Islet of Langerhans (tissue), 1 donor: ENCODE results near the genes LIPT1 and TXNDC9.

- RRBS, result no CpG with 5 or more reads among the region's 4 CpGs
Observed at GRCh38 chr2:98458142-98458742, 13.6 kb downstream of the INPP4A start.

DNA sequence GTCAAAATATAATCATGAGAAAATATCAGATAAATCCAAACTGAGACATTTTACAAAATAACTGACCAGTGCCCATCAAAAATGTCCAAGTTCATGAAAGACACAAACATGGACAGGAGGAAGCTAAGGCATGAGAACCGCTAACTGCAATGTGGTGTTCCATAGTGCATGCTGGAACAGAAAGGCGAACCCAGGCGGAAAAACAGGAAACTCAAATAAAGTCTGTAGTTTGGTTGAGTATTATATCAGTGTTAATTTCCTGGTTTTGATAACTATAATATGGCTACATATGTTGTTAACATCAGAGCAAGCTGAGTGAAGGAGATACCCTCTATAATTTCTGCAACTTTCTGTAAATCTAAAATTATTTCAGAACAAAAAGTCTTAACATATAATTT lies 53.5 kb downstream of the UNC50 start:
- RRBS, result no CpG with 5 or more reads among the region's 3 CpGs

GRCh38 chr2:98664385-98664928 lies 56.1 kb downstream of the UNC50 start:
- RRBS, result no CpG with 5 or more reads among the region's 4 CpGs

DNA sequence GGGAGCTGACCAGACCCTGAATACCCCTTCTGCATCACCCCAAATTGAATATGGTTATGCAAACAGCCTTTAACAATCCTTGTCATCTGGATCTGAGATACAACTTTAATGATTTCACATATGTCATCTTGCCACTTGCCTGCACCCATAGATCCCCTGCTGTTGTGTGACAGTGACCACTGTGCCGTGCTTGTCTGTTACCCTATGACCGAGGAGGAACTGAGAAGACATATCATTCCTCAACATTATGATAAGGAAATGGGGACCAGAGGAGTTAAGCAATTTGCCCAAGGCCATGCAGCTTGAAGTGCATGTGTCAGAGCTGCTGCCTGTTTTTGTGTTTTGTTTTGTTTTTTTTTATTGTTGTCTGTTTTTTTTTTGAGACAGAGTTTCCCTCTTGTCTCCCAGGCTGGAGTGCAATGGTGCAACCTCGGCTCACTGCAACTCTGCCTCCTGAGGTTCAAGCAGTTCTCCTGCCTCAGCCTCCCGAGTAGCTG lies 29.3 kb upstream of the MGAT4A start:
- RRBS, result no CpG with 5 or more reads among the region's 4 CpGs

GRCh38 chr2:98828597-98829237 lies 97.8 kb upstream of the MGAT4A start:
- RRBS, result no CpG with 5 or more reads among the region's 8 CpGs

DNA sequence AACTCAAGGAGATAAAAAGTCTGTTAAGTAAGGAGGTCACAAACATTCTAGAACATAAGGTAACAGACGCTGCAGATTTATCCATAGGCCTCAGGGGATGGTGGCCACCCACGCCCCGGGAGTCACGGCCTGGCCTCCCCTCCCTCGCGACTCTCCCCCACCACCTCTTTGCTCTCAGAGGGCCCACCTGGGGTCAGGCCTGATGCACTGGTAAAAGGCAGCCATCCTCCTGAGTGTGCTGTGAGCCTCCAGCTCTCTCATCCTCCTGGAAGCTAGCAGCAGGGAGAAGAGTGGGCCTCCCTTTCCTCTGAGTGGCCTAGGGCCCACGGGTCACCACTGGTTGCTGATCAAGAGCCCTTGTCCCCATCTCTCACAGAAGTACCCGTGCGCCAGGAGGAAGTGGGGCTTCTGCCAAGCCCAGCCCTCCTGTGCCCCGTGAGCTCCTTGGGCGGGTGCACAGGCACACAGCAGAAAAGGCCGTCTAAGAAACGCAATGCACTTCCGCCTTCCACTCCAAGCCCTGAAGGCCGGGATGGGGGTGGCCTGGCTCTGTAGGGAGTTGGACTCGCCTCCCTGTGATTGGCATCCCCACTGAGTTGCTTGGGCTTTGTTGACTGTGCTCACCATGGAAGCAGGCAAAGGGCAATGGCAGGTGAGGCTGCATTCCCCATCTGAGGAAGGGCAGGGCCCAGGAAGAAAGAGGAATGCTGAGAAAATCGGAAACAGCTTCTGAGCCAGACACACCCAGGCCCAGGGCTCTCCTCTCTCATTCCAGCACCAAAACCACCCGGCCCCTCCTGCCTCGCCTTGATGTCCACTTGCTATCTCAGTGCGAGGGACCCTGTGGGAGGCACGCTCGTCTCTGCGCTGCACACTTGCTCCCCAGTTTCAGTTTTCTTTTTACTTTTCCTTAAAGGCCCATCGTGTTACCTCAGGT lies 66.9 kb downstream of the CRACDL start:
- RRBS, result no CpG with 5 or more reads among the region's 24 CpGs

GRCh38 chr2:98869828-98870307 lies 66.2 kb downstream of the CRACDL start:
- RRBS, result no CpG with 5 or more reads among the region's 4 CpGs

- RRBS, result no CpG with 5 or more reads among the region's 8 CpGs
Observed at GRCh38 chr2:98908683-98909375, 27.2 kb downstream of the CRACDL start.

GRCh38 chr2:98912370-98913090 lies 23.5 kb downstream of the CRACDL start:
- RRBS, result no CpG with 5 or more reads among the region's 18 CpGs

DNA sequence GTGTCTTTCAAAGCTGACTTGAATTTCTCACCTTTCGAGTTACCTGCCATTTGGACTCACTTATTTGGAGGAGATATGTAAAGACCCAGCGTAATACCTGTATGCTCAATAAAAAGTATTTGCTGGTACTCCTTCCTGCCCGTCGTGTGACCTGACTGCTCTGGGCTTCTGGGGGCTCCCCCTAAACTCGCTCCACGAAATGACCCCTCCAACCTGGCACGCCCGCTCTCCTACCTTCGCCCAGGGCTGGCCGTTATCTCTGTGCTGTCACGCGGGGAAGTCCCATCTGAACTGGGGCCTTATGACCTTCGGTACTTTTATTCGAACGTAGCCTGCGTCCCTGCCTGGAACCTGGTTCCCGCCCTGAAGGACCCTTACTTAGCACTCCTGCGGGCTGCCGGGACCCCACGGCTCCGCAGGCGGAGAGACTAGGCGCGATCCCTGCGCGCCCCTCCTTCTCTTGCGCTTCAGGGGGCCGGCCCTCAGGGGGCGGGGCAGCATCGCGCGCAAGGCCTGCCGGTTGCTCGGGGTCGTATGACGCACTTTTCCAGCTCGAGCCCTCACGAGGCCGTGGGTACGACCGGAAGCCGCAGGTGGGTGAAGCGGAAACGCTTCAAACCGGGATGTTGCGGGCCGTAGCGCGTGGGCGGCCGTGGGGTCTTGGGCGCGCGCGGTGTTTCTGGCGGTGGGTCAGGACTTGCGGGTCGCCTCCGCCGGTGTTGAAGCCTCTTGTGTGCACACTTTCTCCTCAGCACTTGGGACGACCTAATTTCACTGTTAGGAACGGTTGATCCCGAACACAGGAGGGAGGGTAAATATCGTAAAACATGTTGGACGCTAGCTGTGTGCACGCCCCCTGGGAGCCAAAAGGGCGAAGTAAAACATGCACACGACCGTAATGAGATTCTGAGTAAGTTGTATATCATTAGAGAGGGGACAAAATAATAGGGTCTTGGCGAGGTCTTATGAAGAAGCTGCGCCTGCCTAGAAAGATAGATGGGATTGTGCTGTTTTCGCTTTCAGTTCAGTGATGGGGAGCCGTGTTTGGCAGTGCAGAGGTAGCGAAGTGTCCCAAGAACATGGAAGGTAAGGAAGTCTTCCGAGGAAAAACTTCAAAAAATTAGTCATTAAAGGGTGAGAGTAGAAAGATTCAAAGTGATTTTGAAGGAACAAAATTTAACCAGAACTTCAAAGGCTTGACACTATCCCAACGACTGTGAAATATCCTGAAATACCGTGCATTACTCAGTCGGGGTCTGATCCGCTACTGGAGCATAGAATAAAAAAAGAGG lies at the start of gene LIPT1:
Gene LIPT1 (plus strand): TSS at position 509 of the 1,292 bp plus-strand sequence.
- RRBS, result 2% methylated on average over 36 of the region's 79 CpGs

DNA sequence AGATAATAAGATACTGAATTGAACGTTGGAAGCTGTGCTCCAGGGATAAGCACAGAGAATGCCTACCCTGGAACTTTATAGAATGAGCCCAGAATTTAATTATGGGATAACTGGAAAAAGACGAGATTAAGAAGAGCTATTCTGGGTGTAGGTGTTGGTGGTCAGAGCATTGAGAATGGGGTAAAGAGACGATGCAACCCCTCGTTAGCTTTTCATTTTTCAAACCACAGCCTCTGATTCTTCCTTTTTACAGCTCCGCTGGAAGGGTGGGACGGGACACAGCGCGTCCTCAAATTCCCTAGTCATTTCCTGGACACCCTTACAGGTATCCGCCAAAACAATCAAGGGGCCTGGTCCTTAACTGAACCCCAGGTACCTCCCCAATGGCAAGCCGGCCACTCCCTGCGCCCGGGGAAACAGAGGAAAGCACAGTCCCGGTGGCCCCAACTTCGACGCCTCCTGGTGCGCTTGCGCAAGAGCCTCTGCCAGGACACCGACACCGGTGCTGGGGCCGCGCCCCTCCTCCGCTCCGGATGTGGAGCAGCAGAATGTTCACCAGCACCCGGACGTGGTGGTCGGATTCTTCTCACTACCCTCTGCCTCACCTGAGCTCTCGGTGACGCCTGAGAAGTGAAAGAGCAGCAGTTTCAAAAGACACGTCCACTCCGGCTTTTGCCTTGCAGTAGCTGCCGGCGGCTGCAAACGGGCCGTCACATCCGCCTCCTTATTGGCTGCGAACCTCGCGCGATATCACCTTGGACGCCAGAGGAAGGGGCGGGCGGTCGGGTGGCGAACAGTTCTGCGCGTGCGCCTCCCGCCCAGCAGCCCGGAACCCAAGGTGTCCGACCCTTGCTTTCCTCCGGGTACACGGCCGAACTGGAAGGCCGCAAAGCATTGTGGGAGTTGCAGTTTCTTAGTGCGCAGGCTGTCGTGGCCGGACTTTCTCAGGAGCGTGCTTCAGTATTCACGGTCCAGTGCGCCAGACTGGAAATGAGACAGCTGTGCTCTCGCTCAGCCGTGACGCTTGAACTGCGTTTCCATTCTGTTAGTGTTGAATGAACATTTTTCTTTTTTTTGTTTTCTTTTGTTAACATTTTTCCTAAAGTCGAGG lies at the start of gene TXNDC9:
Gene TXNDC9 (minus strand): TSS at position 700 of the 1,111 bp plus-strand sequence.
- RRBS, result 4% methylated on average over 19 of the region's 65 CpGs

DNA sequence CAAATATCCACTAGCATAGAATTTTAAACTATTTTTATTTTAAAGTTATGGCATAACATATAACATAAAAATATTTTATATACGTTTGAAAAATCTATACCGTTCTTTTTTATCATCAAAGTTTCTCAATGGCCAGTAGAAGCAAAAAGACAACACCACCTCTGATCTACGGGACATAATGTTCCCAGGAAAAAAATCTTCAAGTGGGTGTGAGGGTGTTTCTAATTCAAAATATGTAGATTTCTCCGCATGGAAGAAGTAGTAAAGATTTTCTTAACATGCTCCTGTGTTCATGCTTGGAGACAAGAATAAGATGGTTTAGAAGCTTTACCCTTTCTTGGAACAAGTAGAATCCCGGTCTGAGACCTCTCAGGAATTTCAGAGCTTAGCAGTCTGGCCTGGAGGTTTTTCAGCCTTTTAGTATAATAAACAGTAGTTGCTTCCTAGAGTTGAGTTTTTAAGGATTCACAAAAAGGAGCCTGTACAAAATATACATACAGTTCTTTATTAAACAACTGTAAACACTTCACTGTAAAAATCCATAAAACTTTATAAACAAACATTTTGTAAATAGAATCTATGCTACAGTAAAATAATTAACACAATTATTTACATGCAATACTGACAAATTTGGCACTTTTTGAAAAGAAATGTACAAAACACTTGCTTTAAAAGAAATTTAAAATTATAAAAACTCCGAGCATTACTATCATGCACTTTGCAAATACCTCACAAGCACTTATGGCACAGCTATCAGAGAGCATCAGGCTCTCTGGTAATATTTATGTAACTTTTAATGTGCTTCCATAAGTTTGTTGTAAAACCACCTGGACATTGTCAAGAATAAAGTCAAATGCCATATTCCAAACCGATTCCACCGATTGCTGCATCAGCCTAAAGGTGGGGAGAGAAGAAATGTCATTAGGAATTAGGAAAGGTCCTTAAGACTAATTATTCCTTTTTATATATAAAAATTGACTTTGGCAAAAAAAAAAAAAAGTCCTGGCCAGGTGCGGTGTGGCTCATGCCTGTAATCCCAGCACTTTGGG lies 63.6 kb downstream of the EIF5B start:
- RRBS, result no CpG with 5 or more reads among the region's 9 CpGs

DNA sequence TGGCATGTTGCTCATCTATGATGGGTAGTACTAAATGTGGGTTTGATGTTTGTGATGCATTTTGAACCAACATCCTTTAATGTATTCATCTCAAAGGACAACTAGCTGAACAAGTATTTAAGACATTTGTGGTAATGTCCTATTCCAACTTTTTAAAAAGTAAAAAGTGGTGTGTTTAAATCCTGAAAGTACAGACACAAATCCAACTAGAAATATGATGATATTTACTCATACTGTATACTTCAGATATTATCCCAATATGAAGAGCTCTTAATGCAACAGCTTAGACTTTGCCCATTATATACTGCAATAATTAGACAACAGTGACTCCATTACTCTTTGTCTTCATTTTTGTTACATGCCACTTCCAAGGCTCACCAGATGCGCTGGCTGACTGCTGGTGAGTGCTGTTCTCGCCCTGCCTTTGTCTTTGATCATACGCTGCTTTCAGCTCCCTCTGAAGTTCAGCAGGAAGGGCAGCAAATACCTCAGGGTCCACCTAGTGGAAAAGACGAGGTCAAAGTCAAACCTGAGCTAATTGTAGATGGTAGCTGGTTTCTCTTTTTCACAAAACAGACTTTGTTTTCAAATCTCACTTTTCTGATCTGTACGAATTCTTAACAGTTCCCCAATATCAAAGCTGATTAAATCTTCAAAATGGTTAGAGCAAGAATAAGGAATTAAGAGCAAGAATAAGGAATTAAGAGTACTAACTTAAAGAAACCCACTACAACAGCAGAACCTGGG lies 66.3 kb downstream of the EIF5B start:
- RRBS, result no CpG with 5 or more reads among the region's 5 CpGs

DNA sequence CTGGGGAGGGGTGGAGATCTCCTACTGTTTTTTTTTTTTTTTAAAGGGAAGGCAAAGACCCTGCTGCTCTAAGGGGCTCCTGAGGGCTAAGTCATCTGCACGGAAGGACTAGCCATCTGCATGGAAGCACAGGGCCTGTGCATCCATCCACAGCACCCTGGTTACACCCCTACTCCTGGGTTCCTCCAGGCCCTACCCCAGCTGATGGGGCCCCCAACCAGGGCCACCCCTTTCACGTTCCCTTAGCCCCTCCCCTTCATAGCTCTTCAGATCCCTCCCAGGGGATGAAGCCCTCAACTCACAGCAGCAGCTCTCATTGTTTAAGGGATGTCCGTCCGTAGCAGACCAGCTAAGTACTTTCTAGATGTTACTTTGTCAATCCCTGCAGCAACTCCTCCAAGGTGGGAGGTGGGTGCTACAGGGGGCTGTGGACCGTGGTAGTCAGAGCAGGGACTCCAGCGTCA lies 186.2 kb upstream of the REV1 start:
- RRBS, result no CpG with 5 or more reads among the region's 6 CpGs

GRCh38 chr2:99960332-99961541 lies 181.7 kb downstream of the AFF3 start:
- RRBS, result no CpG with 5 or more reads among the region's 11 CpGs

- RRBS, result no CpG with 5 or more reads among the region's 5 CpGs
Observed at GRCh38 chr2:99973154-99973633, 169.2 kb downstream of the AFF3 start.

DNA sequence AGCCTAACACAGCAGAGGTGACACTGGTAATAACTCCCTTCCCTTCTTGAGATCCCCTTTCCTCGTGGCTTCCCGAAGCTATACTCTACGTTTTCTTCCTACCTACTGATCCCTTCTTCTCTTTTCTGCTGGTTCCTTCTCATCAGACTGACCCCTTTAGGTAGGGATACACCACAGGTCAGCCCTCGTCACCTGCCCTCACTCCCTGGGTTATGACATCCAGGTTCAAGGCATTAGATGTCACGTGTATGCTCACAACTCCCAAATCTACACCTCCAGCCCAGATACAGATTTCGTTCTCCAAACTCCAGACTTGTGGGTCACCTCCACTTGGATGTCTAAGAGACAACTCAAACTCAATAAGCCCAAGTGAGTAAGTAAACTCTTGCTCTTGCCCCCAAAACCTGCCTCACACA lies 145.5 kb downstream of the AFF3 start:
- RRBS, result no CpG with 5 or more reads among the region's 6 CpGs

GRCh38 chr2:100039608-100040185 lies 102.7 kb downstream of the AFF3 start:
- RRBS, result no CpG with 5 or more reads among the region's 7 CpGs

- RRBS, result no CpG with 5 or more reads among the region's 6 CpGs
Observed at GRCh38 chr2:100069797-100070547, 72.4 kb downstream of the AFF3 start.

DNA sequence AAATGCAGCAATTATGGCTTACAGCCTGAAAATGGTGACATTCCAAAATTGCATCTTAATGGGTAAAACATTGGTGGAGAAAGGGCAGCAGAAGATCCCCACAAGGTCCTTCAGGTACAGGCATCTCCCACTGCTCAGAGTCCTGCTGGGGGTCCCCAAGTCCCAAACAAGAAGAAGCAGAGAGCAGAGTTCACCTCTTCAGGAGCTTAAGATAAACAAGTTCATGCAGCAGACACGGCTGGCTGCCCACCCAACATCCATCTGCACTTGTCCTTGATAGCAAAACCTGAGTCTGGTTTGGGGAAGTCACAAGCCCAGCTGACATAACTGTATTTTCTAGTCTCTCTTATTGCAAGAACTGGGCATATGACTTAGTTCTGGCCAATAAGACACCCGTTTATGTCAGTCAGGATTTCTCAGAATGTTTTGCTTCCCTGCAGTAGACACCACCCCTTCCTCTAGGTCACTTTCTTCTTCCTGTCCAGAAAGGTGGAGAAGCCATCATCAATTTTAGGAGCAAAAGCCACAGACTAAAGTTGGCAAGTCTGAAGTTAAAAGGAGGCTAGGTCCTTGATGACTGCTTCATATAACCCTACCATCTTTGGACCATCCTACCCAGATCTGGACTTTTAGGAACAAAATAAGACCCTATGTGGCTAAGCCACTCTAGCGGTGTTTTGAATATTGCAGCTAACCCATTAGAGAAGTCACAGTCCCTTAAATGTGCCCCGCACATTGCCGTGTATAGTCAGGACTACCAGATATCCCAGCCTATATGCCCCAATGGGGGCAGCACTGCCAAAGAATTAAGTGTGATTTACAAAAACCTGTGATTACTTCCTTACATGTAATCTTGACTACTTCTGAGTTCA lies 31.6 kb downstream of the AFF3 start:
- RRBS, result no CpG with 5 or more reads among the region's 5 CpGs